Mammary microvascular endothelial cell (primary cell): ENCODE measurements around a stretch of chr11.

DNA sequence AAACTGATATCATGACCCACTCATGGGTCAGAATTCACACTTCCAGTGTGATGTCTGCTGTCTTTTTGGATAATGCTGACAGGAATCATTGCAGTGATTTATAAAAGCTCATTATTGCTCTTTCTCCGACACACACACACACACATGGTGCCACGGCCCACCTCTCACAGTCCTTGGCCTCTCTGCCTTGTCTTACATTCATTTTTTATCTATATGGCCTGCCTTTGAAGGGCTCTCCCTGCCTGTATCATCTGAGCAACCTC lies 24.4 kb upstream of the PAK1 start:
- RAMPAGE, long total RNA: no peak

- RAMPAGE, long total RNA: no peak
These were observed 3.4 kb downstream of the INTS4 start for GRCh38 chr11:77991020-77991454.

DNA sequence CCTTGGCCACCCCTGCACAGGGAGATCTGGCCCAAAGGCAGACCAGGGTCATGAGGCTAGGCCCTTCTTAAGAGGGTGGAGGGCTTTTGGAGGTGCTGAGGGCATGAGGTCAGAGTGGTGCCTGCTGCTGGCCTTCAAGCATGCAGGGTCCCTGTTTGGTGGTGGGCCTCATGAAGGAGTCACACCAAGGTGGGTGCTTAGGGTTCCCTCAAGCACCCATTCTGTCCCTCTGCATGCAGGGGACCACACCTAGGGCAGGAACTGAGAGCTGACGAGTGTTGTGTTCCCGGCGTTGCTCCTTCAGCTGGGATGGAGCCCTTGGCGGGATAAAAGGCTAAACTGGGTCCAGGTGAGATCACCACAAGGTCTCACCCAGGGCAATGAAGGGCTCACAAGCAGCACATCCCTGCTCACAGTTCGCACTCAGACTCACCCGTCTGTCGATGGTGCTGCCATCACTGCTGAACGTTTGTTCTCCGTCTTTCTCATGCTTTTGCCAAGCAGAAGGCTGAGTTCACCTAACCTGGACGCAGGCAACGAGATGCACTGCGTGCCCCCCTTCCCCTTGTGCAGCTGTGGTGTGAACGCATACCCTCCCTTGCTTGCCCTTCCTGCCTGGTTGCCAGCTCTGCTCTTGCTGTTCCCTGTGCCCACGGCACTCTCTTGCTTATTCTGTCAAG lies 18.2 kb downstream of the KCTD21 start:
- RAMPAGE, long total RNA: no peak

DNA sequence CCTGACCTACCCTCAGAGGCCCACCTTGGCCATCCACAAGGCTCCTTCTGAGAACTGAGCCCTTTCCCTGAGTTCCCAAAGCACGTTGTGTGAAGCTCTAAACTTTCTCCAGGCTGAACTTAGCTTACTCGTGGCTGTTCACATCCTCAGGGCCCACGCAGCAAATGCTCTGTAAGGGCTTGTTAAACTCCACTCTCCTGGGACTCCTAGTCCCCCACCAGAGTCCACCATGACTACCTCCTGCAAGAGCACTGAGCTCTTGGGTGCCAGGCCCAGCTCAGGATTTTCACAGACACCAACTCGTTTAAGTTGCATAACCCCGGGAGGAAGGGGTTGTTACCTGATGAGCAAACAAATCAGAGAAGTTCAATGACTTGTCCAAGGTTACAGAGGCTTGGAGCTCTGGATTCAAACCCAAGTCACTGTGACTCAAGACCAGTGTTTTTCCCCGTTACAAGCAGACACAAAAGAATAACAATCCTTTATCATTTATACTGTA lies 17.6 kb downstream of the KCTD21 start:
- RAMPAGE, long total RNA: no peak

DNA sequence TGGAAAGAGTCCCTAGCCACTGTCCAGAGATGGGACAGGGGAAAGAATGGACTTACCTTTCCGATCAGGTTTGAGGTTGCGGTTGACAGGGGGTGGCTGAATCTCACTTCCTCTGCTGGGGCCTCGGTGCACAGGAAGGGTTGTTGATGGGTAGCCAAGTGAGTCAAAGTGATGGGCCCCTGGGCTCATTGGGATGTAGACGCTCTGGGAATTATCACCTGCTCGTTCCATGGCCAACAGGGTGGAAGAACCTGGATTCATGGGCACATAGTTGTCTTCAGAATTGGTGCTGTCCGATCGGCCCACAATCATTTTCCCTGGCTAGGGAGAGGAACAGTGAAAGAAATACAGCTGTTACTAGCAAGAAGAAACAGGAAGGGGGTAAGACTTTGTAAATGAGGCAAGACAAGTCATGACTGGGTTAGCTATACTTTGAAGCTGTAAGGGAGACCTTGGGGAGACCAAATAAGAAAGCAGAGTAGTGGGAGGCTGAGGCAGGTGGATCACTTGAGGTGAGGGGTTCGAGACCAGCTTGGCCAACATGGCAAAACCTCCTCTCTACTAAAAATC lies 34.7 kb downstream of the USP35 start:
- RAMPAGE, long total RNA: no peak

- RAMPAGE, long total RNA: no peak
These were observed 41.7 kb downstream of the USP35 start for GRCh38 chr11:78230428-78230870.

DNA sequence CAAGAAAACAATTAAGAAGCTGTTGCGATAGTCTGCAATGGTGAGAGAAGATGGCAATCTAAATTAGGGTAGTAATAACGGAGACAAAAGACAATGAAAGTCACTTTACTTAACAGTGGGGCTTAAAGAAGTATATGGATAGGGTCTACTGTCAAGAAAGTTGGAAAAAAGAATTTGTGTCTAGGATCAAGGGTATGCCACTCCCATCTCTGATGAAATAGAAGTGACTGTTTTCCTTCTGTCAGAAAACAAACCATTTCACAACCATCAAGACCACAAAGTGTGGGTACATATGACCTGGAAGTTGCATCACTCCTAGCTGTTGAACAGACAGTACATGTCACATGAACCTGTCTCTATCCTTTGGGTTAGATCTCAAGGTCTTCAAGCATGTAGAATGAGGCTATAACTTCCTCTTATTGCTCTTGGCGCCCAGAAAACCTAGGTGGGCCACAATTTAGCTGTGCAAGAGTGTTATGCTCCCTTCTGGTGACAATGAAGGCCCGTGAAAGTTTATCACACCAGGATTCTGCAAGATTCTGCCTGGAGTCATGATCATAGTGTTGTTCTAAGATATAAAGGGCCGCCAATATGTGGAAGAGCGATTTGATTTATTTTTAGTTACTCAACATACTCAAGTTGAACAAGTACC lies 101.5 kb downstream of the USP35 start:
- RAMPAGE, long total RNA: no peak

GRCh38 chr11:78365007-78366011 lies 52.3 kb downstream of the GAB2 start:
- RAMPAGE, long total RNA: no peak

- RAMPAGE, long total RNA: no peak
These were observed 1.5 kb upstream of the GAB2 start for GRCh38 chr11:78418820-78419775.

GRCh38 chr11:78661993-78662247 lies 87.3 kb upstream of the NARS2 start:
- RAMPAGE, long total RNA: no peak

- RAMPAGE, long total RNA: no peak
These were observed 107.5 kb upstream of the TENM4 start for GRCh38 chr11:79548383-79548666.

DNA sequence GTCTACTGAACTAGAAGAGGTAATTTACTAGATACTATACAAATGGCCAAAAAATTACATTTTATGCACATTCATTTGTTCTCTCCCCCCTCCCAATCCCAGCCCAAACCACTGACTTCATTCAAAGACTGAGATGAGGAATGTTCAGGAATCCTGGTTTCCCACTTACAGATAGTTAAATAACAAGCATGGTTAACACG lies 1387.8 kb upstream of the TENM4 start:
- RAMPAGE, long total RNA: no peak

- RAMPAGE, long total RNA: no peak
These were observed 863.6 kb downstream of the FAM181B start for GRCh38 chr11:81869947-81870579.

DNA sequence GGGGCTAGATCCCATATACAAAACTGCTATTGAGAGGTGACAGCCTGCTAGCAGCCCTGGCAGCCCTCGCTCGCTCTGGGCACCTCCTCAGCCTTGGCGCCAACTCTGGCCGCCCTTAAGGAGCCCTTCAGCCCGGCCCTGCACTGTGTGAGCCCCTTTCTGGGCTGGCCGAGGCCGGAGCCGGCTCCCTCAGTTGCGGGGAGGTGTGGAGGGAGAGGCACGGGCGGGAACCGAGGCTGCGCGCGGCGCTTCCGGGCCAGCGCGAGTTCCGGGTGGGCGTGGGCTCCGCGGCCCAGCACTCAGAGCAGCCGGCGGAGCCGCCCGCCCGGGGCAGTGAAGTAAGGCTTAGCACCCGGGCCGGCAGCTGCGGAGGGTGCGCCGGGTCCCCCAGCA lies 330.0 kb downstream of the FAM181B start:
- RAMPAGE, long total RNA: no peak

DNA sequence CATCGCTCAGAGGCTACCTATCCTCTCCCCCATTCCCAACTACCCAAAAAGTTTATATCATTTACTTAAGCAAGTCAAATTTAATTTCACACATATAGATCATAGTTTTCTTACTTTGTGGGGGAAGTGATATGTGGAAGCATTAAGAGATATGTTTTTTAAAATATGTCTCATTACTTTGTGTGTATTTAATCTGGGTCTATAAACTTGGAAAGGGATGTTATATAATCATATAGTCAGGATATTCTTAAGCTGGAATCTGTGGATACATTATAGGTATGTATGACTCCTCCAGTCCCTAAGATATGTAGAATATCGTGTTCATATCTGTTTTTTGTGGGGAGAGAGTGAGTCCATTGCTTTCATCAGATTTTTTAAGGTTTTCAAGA lies 22.5 kb downstream of the DDIAS start:
- RAMPAGE, long total RNA: no peak

- RAMPAGE, long total RNA: no peak
These were observed 168 bp upstream of the PCF11 start for GRCh38 chr11:83156885-83157041.

- RAMPAGE, long total RNA: no peak
These were observed 934 bp upstream of the ANKRD42 start for GRCh38 chr11:83192611-83192945.

GRCh38 chr11:84316886-84317767 lies 1031.0 kb upstream of the CCDC90B start:
- RAMPAGE, long total RNA: no peak

GRCh38 chr11:85474307-85474597 lies 152.9 kb downstream of the DLG2 start:
- RAMPAGE, long total RNA: no peak

- RAMPAGE, long total RNA: no peak
These were observed 521 bp downstream of the SYTL2 start for GRCh38 chr11:85810454-85810785.